ENCODE measurements around a stretch of chrX.

- RRBS, result no CpG with 5 or more reads among the region's 7 CpGs
Measured at GRCh38 chrX:2908422-2909025, 20.6 kb downstream of the ARSD start.

DNA sequence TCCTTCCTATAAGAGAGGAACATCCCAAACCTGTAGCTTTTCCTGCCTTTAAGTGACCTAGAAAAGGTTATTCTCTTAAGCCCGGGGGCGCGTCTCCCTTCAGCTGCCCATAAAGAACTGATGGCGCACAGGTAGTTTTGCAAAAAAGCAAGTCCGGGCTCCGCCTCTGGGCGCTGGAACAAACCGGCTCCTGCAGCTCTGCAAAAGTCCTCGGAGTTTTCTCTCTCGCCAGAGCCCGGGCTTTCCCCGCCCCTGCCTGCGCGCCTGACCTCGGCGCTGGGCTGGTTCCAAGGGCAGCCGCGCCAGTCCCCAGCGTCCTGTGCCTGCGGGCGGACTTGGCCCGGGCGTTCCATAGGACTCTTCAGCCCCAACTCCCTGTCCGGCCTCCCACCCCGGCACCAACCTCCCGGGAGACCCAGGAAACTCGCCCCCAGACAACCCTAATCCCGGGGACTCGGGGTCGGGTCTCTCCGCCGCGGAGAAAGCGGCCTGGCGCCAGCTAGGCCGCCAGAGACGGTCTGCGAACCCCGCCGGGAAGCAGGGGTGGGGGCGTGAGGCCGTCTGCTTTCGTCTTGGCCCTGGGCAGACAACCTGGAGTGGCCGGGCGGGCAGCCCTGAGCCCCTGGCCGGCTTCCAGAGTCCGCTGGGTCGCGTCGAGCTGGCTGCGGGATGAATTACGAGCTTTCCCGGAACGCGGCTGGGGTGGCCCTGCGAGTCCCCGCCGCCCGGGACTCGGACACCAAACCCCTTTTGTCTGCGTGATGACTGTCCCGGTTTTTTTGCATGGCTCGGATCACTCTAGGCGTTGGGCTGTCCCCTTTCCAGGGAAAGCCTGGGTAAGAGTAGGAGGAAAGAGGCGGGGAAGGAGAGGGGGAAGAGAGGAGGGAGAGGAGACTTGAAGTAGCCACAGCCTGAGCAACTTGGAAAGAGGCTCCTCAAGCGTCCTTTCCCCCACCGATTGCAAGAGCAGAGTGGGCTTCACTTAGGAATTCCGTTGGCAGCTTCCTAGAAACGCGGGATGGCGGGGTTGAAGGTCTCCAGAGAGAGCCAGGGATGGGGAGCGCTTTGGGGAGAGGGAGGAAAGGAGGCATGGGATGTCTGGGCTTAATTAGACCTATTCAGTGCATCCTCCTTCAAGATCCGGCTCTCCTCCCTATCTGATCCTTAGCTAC is 907 bp downstream of the MXRA5 start:
- RRBS, result 51% methylated on average over 41 of the region's 73 CpGs

GRCh38 chrX:4710470-4711263 is 997.2 kb upstream of the PRKX start:
- RRBS, result no CpG with 5 or more reads among the region's 8 CpGs

DNA sequence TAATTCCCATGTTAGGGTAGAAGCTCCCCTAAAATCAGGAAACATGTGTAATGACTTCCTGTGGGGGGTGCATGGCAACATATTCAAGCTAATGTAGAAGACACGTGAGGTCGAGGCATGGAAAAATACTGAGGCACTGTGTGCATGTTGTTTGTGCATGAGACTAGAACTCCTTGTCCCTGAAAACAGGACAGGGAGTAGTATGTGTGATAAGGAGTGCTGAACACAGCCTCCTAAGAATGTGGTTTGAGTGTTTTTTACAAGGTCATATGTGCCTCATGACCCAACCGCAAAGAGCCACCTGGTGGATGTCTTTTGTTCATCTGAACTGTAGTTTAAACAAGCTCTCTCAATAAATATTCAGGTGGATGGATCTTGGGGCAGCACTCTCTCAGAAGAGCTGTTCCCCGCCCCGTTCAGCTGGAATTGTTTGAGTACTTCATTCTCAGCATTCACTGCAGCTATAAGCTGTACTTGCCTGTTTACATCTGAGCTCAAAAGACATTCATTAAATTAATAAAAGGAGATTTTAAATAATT is 226.6 kb downstream of the NLGN4X start:
- RRBS, result no CpG with 5 or more reads among the region's 5 CpGs

- RRBS, result 5% methylated on average over 8 of the region's 77 CpGs
Measured at GRCh38 chrX:6226592-6227643, 1.7 kb downstream of the NLGN4X start.

DNA sequence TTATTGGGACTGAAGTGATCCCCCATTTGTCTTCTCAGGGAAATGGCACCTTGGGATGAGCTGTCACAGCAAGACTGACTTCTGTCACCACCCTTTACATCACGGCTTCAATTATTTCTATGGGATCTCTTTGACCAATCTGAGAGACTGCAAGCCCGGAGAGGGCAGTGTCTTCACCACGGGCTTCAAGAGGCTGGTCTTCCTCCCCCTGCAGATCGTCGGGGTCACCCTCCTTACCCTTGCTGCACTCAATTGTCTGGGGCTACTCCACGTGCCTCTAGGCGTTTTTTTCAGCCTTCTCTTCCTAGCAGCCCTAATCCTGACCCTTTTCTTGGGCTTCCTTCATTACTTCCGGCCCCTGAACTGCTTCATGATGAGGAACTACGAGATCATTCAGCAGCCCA is 111.4 kb upstream of the PUDP start:
- RRBS, result no CpG with 5 or more reads among the region's 9 CpGs

- RRBS, result 82% methylated on average over 2 of the region's 5 CpGs
Measured at GRCh38 chrX:8987607-8988170, 46.2 kb downstream of the FAM9B start.

- RRBS, result no CpG with 5 or more reads among the region's 4 CpGs
Measured at GRCh38 chrX:9163421-9163874, 129.5 kb upstream of the FAM9B start.

GRCh38 chrX:9166543-9166936 is 132.6 kb upstream of the FAM9B start:
- RRBS, result no CpG with 5 or more reads among the region's 1 CpG

DNA sequence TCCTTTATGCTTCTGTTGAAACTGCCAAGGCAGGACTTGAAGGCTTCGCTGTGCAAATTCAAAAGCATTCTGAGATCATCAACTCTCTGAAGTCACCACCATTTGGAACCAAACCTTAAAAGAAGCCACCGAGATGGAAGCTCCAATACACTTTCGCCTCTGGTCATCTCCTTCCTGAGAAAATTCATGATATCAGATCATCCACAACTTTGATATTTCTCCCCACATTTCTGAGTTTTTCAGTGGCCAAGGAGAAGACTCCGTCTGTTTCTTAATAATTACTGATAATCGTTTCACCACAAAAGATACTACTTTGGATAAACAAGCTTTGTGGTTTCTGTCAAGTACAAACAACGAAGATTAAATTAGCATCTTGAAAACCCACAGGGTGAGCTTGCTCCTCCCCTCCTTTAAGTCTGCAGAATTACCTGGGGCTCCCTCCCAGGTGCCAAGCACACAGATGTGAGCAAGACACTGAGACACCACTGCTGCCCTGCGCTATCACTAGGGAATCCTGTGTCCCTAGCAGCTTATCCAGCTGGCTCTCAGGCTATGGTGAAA is 125.0 kb upstream of the TBL1X start:
- RRBS, result no CpG with 5 or more reads among the region's 7 CpGs

DNA sequence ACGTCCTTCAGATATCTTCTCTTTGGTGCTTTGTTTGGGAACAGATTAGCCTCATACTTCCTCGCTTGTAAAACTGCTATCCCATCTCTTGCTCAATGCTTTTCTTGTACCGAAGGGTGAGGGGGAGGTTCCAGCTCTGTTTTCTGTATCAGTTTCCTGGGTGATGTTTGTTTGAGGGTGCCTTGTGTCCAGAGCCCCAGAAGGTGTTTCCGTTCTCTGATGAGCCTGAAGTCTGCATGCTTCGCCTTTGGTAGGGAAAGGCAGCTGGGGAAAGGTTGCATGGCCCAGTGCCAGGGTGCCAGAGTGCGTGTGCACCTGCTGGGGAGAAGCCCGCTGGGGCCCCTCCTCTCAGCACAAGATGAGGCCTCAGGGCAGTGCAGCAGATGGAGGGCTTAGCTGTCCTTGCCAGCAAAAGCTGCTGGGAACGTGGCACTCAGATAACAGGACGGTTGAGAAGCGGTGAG is 73.7 kb downstream of the TBL1X start:
- RRBS, result no CpG with 5 or more reads among the region's 10 CpGs

DNA sequence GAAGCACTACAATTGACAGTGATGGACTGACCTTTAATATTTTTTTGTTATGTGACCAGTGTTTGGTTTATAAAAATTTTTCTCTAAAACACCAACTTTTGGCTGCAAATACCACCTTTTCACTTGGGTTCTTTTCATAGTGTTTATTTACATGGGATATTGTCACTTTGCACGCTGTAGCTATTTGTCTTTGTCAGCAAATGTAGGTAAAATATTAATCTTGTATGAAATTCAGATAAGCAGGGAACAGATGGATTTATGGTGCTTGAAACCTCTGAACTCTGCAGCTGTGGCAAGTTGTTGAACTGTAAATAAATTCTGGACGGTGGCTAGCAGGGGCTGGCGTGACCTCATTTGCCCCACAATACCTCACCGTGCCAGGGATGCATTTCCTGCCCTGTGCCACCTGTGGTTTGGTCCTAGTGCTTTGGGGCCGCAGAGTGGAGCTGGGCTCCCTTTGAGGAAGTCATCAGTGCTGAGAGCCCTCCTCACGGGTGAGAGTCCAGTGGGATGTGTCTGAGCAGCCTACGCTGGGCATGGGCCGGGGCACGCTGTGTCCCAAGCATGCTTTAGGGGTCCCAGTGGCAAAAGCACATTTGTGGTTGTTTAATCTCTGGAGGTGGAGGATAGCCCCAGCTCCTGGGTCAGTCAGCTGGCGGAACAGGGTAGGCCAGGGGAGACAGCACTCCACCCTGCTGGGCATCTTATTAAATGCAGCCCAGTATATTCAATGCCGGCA is 108.6 kb downstream of the TBL1X start:
- RRBS, result no CpG with 5 or more reads among the region's 11 CpGs

GRCh38 chrX:9646713-9647152 is 118.9 kb downstream of the GPR143 start:
- RRBS, result no CpG with 5 or more reads among the region's 7 CpGs

DNA sequence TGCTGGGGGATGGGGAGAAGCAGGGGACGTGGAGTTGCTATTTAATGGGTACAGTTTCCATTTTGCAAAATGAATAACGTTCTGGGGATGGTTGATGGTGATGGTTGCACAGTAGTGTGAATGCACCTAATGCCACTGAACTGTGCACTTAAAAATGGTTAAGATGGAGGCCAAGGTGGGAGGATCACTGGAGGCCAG is 103.2 kb downstream of the GPR143 start:
- RRBS, result no CpG with 5 or more reads among the region's 2 CpGs

GRCh38 chrX:9677029-9677775 is 88.4 kb downstream of the GPR143 start:
- RRBS, result no CpG with 5 or more reads among the region's 10 CpGs

DNA sequence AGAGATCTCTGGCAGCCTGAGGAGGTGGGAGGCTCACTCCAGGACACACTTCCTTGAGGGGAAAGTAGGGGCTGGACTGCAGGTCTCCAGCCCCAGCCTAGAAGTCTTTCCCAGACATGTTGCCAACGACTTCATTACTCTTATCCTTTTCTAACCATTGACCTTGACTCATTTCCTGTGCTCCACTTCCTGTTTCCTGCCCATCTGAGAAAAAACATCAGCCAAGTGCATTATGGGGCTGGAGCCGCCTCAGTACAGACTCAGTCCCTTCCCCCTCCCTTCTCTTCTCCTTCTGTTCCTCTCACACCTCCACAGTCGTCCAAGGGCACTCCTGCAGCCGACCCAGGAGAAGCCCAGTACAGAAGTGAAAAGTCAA is 20.2 kb downstream of the GPR143 start:
- RRBS, result no CpG with 5 or more reads among the region's 4 CpGs

GRCh38 chrX:9882521-9882992 is 84.6 kb upstream of the CLDN34 start:
- RRBS, result no CpG with 5 or more reads among the region's 9 CpGs

DNA sequence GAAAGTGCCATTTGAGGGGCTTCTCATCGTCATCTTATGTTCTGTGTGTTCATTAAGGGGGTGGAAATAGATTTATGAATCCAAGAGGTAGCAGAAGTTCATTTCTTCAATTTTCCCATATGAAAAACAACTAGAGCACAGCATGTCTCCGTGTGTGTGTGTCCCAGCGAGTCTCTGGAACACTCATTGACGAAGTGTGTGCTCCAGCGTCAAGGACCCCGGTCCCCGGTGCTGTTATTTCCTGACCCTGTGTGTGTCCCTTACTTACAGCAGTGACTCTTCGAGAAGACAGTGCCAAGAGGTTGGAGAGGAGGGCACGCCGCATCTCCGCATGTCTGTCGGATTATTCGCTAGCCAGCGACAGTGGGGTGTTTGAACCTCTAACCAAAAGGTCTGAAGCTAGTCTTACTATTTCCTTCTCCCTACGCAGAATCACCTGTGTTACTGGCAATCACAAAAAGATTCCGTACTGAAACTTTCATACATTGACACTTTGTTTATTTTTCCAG is 34.4 kb upstream of the CLCN4 start:
- RRBS, result no CpG with 5 or more reads among the region's 16 CpGs

- RRBS, result no CpG with 5 or more reads among the region's 2 CpGs
Measured at GRCh38 chrX:10285591-10285883, 128.8 kb downstream of the CLCN4 start.

GRCh38 chrX:10677318-10677827 is 57.0 kb upstream of the MID1 start:
- RRBS, result no CpG with 5 or more reads among the region's 6 CpGs